Hair follicle dermal papilla cell (primary cell): Measurements from ENCODE around the genes BMAL2 and TSPAN11.

GRCh38 chr12:26940768-26941163 lies 2.5 kb downstream of the FGFR1OP2 start:
- CAGE, long polyA plus RNA = no peak

GRCh38 chr12:27226336-27227068 lies 17.6 kb upstream of the STK38L start:
- CAGE, long polyA plus RNA = no peak

GRCh38 chr12:27277601-27278281 lies 33.7 kb downstream of the STK38L start:
- CAGE, long polyA plus RNA = no peak

DNA sequence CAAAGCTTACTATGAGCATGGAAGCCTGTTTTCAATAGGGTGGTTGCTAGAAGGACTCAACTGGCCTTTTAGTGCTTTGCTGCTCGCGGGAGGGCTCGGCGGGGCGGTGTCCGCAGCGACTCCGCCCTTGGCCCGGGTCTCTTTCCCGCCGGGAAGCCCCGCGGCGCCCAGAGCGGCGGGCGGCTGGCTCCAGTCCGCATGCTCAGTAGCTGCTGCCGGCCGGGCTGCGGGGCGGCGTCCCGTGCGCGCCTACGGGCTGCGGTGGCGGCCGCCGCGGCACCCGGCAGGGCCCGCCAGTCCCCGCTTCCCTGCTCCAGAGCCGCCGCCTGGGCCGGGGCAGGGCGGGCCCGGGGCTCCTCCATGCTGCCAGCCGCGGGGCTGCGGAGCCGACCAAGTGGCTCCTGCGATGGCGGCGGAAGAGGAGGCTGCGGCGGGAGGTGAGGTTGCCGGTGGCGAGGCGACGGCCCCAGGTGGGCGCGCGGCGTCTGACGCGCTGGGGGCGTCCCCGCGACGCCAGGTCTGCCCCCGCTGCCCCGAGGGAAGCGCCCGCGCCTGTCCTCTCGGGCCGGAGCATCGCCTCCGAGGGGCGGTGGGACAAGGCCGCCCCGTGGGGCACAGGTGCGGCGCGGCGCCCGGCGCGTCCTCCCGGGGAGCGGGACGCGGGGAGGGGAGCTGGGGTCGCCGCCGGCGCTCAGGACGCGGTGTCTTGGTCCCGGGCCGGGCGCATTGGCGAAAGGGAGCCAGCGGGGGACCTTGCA lies at the start of gene BMAL2:
Gene BMAL2, plus strand, starts transcription at position 170 of the 758 bp plus-strand sequence.
- CAGE, long polyA plus RNA = no peak

DNA sequence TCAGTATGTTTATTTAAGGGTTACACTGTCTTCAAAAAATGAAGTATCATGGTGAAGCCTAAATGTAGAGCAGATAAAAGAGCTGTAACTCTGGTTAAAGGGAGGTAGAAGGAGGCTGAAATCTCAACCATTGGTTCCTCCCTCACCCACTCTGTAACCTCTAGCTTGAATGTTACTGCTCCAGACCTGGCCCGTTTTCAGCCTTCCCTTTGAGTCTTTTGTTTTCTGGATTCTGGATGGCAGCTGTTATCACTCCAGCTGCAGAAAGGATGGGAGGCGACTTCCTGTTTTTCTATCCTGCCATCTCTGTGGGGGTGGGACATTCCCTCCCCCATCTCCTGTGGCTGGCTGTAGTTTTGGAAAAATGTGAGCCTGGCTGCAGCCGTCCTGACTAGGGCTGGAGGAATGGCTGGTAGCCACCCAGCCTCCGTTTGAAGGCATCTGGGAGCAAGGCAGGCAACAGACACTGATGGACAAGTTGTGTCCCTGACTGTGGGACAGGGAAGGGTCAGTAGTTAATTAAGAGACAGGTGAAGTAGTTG lies 3.0 kb upstream of the PPFIBP1 start:
- CAGE, long polyA plus RNA = no peak

DNA sequence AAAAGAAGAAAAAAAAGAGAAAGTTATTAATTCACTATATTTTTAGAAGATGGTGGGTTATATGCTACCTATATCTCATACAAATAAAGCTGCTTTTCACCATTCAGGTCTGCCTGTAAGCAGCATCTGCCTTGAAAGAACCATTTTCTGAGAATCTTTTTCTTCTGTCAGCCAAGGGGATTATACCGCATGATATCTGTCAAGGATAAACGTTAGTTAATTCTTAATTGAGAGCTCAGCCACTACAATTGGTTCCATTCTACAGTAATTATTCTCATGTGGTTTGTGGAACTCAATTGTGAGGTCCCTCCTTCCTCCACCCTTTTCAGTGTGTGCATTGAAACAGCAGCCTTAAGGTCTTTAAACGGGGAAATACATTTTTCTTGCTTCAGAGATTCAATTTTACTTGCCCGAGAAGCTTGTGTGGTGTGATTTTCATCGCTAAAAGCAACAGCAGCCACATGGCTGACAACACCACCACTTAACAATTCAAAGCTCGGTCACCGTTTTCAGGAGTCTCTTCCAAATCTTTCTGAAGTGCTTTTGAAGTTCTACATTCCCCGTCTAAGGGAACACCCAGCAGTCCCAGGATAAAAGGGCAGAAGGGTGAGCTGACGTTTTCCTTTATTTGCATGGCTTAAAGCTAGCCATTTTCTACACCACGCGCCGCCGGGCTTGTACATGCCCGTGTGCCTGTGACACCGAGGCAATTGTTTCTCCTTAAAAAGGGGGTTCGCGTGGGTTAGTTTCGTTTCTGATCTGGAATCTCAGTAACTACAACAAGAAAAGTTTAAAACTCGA lies 704 bp upstream of the PPFIBP1 start:
- CAGE, long polyA plus RNA = no peak

- CAGE, long polyA plus RNA = no peak
Measured at GRCh38 chr12:27554444-27555364, 30.7 kb downstream of the PPFIBP1 start.

- CAGE, long polyA plus RNA = no peak
Measured at GRCh38 chr12:27582968-27583593, 59.1 kb downstream of the PPFIBP1 start.

DNA sequence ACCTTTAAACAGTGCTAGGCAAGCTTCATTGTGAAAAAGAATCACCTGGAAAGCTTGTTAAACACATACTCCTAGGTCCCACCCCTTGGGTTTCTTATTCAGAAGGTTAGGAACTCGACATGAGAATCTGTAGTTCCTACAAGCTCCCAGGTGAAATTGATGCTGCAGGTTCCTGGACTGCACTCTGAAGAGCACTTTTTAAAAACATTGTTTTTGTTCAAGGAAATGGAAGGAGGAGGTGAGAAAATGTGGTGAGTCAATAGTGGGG lies 450.1 kb downstream of the CCDC91 start:
- CAGE, long polyA plus RNA = no peak

DNA sequence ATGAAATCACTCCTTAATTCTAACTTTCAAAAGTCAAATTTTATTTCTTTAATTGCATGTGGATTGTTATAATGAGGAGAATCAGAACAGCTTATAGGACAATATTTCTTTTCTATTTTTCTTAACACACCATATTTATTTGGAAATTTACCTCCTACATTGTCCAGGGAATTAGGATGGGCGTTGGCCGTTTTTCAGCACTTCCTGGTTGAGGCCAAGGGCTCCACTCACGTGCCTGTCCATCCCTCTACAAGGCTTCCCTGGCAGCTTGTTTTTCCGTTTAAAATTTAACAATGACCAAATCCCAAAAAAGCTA lies 1.1 kb upstream of the FAR2 start:
- CAGE, long polyA plus RNA = no peak

DNA sequence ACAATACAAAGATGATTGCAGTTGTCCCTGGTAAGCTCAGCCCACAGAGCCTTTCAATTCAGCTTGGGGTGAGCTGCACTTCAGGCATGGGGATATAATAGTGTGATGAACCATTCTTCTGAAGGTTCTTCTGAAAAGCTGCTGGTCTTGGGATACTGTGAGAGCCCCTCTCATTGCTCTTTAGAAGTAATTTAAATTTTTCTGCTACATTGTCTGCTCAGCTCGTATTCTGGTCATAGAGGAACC lies 74.5 kb downstream of the FAR2 start:
- CAGE, long polyA plus RNA = no peak

DNA sequence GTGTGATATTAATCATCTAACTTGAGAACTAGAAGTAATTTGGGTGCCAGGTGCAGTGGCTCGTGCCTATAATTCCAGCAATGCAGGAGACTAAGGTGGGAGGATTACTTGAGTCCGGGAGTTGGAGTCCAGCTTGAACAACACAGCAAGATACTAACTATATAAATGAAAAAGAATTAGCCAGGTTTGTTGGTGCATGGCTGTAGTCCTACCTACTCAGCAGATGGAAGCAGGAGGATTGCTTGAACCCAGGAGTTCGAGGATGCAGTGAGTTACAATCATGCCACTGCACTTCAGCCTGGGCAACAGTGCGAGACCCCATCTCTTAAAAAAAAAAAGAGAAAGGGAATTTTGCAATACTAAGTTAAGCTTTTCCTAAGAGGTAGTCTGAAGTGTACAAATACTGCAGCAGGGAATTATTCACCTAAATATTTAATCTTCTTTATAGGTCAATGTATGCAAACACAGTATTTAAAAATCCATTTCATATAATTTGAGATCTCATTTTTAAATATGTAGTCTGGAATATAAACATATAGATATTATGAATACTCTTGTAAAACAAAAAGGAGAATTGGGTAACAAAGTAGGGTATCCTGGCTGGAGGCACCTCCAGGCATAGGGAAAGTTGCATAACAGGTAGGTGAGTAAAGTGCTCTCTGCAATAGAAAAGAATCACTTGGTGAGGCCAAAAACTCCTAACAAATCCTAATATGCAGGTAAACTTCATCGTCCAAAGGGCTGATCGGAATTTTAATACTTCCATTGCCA lies 42.5 kb downstream of the ERGIC2 start:
- CAGE, long polyA plus RNA = no peak

GRCh38 chr12:29559035-29559894 lies 61.8 kb upstream of the OVCH1 start:
- CAGE, long polyA plus RNA = no peak

DNA sequence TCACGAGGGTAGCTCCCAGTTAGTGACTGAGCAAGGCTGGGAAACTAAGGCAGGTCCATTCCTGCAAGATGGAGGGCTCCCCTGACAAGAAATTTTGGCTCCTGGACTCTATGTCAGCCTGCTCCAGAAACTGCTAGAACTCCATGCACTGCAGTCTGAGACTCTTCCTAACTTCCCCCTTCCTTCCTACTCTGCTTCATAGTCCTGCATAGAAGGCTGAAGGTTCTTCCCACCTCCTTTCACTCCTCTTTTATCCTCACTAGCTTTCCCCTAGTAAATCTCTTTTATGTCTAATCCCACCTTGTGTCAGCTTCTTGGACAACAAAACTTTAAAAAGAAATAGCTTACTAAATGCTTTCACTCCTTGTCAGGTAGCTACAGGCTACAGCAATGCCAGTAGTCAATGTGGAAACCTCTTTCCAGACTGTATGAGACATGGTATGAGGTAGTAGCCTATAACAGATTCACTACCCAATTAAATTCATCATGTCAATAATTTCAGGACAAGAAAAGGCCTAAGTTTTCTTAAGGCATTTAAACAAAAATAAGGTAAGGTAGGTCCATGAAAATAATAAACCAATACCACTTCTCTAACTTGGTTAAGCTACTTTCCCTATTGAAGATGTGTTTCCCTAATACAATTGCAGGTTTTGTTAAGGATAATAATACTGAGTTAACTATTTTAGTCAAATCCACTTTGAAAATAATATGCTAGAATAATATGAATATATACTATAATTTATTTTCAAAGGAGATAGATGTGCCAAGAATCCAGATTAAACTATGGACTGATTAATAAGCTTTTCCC lies 82.2 kb downstream of the TMTC1 start:
- CAGE, long polyA plus RNA = no peak

DNA sequence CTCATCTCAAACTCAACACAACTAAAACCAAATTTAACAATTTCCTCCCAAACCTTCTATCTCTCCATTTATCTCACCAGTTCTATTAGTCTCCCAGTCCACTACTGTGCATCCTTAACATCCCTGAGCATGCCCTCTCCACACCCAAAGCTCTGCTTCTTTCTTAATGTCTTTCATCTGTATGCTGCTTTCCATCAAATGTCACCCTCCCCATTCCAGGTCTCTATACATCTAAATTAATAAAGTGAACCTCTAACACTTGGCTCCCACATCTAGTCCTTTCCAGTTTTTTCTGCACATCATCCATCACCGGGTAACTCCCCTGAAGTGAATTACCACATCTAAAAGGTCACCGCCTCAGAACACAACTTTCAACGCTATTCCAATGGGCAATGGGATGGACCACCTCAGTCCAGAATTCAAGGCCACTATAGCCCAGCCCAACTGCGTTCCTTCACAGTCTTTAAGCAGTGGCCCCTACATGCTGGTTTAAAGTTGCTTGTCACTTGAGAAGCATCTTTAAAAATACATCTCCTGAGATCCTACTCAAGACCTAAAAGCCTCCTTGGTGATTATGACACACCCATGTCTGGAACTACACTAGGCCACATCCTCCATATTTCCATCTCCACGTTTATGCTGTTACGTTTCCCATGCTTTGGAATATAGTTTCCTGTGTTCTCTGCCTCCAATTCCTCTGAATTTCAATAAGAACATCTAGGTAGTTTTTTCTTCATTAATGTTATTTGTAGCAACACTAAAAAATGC lies 63.0 kb downstream of the IPO8 start:
- CAGE, long polyA plus RNA = no peak

GRCh38 chr12:30670786-30671295 lies 24.8 kb downstream of the IPO8 start:
- CAGE, long polyA plus RNA = no peak

- CAGE, long polyA plus RNA = no peak
Measured at GRCh38 chr12:30694447-30694861, 1.2 kb downstream of the IPO8 start.

GRCh38 chr12:30925980-30927047 lies at the start of gene TSPAN11:
TSS of gene TSPAN11 (plus strand) at chr12:30926748.
- CAGE, long polyA plus RNA = no peak

GRCh38 chr12:31118069-31118939 lies 44.6 kb downstream of the DDX11 start:
- CAGE, long polyA plus RNA = no peak

- CAGE, long polyA plus RNA = no peak
Measured at GRCh38 chr12:31163179-31163884, 89.7 kb downstream of the DDX11 start.